H7 (cell line): ENCODE measurements around a stretch of chr1.

DNA sequence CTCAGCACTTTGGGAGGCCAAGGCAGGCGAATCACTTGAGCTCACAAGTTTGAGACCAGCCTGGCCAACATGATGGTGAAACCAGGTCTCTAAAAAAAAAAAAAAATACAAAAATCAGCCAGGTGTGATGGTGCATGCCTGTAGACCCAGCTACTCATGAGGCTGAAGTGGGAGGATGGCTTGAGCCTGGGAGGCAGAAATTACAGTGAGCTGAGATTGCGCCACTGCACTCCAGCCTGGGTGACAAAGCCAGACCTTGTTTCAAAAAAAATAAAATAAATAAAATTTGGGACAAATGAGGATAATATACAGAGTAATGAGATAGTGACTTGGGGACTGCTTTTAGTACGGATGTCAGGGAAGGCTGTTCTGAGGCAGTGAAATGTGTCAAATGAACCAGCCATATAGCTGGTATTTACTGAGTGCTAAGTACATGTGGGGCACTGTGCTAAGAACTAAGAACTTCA is 51.2 kb downstream of the BCAR3 start:
- RAMPAGE, long total RNA, result no peak

GRCh38 chr1:93701659-93702200 is 20.1 kb upstream of the BCAR3 start:
- RAMPAGE, long total RNA, result no peak

- RAMPAGE, long total RNA, result no peak
Measured at GRCh38 chr1:93730721-93731218, 49.1 kb upstream of the BCAR3 start.

GRCh38 chr1:93875569-93875866 is 3.5 kb downstream of the DNTTIP2 start:
- RAMPAGE, long total RNA, result no peak

- RAMPAGE, long total RNA, result no peak
Measured at GRCh38 chr1:94093805-94094393, 27.0 kb downstream of the ABCA4 start.

- RAMPAGE, long total RNA, result no peak
Measured at GRCh38 chr1:94103817-94104016, 17.2 kb downstream of the ABCA4 start.

DNA sequence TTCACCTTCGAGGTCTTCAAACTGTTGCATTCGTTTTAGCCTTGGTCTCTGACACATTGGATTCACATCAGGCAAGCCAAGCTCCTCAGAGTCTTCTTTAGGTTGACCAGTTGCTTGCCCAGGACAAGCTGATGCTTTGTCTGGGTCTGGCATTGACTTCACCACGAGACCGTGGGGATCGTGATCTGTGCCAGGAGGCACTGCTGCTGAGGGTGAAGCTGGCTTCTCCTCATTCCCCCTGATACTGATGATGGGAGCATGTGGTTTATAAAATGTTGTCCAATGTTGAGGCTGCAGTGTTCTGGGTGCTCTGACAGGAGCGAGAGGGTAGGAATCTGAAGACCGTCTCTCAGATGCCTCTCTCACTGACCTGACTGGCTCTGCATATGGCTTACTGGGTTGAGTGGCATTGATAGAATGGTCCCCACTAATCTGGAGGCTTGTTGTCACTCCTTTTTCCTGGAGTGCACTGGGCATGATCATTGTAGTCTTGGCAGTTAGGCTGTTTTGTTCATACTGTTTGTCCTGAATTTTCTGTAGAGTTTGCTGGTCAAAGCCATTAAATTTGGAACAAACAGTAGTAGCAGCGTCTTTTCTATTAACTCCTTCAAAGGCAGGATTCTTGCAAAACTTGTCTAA is 53.1 kb upstream of the ABCA4 start:
- RAMPAGE, long total RNA, result no peak

DNA sequence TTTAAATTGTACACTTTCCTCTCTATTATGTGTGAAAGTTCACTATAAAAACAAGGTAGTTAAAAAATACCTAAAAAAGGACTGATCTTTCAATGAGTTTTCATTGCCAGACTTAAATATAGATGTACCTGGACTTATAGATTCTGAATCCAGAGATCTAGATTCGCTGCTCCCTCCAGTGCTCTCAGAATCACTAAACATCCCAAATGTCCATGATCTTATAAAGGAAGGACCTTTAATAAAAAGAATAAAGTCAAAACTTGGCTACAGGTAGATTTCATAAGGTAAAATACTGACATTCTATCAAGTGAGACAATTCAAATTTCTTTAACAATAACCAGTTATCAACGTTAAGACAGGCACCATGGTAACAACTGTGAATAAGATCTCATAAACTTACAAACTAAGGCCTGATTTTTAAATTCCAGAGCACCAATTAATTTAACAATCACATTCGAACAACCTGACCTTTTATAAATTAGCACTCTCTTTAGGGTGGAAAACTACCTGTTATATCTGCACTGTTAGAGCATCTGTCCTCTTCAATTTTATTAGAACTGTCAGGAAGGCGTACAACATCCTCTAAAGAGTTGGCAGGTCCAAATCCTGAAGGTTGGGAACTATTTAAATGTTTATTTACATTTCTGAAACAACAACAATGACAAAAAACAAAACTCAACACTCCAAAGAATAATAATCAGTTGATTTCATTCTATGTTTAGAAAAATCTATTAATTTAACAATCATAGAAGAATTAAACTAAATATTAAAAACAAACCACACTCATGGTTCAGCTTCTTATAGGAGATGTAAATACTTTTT is 48.5 kb downstream of the ARHGAP29 start:
- RAMPAGE, long total RNA, result no peak

GRCh38 chr1:94355459-94355848 is 62.7 kb upstream of the ABCD3 start:
- RAMPAGE, long total RNA, result no peak

DNA sequence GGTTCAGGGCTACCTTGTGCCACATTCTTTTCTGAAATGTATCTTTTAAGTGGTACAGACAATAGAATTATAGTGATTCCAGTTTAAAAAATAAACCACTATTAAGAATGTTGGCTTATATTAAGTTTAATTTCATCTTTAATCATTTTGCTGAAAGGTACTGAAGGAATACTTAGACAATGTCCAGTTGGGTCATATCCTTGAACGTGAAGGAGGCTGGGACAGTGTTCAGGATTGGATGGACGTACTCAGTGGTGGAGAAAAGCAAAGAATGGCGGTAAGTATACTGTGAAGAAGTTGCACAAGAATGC is 42.3 kb downstream of the F3 start:
- RAMPAGE, long total RNA, result no peak

- RAMPAGE, long total RNA, result no peak
Measured at GRCh38 chr1:94534789-94535711, 6.5 kb downstream of the F3 start.

DNA sequence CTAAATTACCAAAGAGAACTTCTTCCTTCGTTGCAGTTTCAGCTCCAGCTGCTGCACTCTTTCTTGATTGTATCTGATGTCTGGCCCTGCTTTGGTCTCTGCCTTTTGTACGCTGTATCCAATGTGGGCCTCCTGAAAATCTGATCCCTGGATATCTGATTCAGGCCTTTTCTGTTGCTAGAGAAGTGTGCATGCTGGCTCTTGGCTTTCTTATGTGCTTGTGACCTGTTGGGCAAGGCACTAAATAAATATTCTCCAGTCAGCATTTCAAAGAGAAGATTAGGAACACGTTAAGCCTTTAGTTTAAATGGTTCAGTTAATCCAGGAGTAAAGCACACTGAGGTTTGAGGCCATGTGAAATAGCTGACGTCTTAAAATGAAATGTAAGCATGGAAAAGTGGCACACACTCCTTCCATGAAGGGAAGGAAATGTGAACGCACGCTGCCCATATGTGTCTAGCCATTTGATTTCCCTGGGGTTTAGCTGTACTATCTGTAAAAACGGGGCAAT is 9.3 kb upstream of the F3 start:
- RAMPAGE, long total RNA, result no peak

GRCh38 chr1:94608021-94608796 is 66.7 kb upstream of the F3 start:
- RAMPAGE, long total RNA, result no peak

GRCh38 chr1:94709927-94710388 is 110.2 kb upstream of the SLC44A3 start:
- RAMPAGE, long total RNA, result no peak

- RAMPAGE, long total RNA, result no peak
Measured at GRCh38 chr1:94754562-94754822, 65.7 kb upstream of the SLC44A3 start.

DNA sequence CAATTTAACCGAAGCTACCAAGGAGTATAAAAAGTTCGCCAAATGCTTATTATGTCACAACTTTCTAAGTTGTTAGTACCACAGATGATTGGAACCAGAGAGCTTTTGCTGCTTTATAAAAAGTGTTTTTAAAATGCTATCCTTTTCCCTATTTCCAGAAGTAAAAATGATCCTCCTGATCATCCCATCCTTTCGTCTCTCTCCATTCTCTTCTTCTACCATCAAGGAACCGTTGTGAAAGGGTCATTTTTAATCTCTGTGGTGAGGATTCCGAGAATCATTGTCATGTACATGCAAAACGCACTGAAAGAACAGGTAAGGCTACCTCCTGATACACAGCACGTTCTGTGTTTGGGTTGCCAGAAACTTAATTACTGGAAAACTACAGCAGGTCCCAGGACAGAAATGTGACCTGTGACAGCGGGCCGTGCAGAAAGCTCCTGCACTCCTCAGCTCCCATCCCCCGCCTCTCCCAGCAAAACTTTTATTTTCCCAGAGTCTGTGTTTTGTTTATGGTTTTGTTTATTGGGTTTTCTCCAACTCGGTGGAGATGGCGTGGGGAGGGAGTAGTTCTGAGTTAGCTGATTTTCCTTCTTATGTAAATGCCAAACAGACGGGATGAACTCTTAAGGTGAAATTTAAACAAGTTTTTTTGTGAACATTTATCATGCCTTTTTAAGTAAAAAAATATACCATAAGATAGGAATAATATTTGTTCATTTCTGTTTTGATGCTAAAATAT is 44.6 kb downstream of the SLC44A3 start:
- RAMPAGE, long total RNA, result no peak

- RAMPAGE, long total RNA, result no peak
Measured at GRCh38 chr1:94873719-94874414, 53.0 kb downstream of the CNN3 start.

DNA sequence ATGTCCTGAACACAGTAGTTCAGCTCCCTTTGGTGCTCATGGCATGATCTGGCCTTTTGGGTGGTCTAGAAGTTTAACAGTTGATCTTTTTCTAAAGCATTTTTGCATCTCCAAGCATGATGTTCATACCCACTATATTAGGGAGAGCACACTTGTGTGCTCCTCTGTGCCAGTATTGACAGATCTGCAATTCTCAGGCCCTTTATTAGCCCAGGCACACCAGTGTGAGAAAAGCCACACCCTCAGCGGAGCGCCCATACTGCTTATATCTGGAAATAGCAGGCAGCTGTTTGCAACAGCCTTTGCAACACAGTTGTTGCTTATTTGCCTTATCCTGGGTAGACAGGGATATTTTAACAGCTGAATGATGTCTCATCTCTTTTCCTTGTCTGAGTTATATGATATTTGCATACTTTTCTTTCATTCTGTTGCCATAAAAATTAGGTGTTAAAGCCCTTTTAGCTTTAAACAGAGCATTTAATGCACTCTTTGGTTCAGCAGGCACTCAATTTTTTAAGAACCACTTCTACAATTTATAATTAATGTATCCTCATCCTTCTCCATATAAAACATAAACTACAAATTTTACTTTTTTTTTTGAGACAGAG is 34.0 kb downstream of the CNN3 start:
- RAMPAGE, long total RNA, result no peak

GRCh38 chr1:94900675-94900874 is 26.3 kb downstream of the CNN3 start:
- RAMPAGE, long total RNA, result no peak

DNA sequence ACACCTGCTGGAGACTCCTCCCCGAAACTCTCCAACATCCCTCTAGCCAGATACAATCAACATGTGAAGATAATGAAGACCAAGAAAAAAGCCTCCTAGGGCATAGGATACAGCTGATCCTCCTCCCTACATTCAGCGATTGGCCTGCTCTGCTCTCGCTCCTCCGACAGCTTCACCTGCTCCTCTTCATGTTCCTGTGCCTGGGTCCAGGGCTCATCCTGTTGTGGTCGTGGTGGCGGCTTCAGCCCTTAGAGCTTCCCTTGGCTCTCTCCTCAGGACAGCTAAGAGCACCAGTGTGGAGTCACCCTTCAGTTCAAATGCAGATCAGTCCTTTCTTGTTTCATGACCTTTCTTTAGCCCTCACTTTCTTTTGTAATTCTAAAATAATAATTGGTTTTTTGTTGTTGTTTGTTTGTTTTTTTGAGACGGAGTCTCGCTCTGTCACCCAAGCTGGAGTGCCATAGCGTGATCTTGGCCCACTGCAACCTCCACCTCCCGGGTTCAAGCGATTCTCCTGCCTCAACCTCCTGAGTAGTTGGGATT is 18.7 kb downstream of the CNN3 start:
- RAMPAGE, long total RNA, result no peak